Measurements from ENCODE around the gene SMDT1.

GRCh38 chr22:42059368-42059762 is 11.2 kb downstream of the NAGA start:
- PRO-cap = no peak

GRCh38 chr22:42079426-42080271 is at the start of gene SMDT1:
Gene SMDT1, plus strand, starts transcription at chr22:42079700.
- PRO-cap = bidirectional peak, plus-strand start at chr22:42079700, minus-strand start at chr22:42079592

- PRO-cap = no peak
Observed at GRCh38 chr22:42127726-42128597, 2.6 kb downstream of the CYP2D6 start.

DNA sequence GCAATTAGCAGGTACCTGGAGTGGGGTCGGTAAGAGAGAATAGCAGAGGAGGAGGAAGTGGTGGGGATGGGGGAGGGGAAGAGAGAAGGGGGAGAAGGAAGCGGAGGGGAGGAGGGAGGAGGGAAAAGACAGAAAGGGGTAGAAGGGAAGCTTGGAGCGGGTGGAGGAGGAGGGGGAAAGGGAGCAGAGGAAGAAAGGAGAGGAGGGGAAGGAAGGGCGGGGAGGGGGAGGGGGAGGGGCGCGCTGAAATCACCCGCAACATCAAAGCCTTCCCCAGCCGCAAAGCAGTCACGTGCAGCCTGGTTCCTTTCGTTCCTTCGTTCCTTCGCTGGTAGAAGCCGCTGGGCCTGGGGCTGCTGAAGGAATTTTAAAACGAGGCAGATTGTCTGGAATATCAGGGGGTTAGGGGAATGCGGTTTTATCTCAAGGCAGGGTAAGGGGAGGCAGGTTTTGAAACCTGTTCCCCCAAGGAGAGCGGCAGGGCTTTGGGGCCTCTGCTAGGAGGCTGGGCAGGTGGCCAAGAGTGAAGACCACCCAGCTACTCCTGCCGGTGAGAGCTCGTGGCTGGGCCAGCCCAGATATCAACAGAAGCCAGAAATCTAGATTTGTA is 29.4 kb upstream of the TCF20 start:
- PRO-cap = no peak

GRCh38 chr22:42315243-42315788 is 44.9 kb upstream of the TCF20 start:
- PRO-cap = no peak

DNA sequence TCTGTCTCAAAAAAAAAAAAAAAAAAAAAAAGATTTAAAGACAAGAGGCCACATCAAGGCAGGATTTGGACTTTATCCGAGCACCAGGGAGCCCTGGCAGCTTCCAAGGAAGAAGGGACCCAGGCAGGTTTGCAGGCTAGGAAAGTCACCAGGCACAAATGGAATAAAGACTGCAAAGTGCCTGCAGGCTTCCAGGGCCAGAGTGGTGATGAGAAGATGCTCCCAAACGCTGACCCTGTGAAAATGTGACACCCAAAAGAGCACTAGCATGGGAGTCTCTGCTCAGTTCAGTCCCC is 45.6 kb upstream of the TCF20 start:
- PRO-cap = no peak

DNA sequence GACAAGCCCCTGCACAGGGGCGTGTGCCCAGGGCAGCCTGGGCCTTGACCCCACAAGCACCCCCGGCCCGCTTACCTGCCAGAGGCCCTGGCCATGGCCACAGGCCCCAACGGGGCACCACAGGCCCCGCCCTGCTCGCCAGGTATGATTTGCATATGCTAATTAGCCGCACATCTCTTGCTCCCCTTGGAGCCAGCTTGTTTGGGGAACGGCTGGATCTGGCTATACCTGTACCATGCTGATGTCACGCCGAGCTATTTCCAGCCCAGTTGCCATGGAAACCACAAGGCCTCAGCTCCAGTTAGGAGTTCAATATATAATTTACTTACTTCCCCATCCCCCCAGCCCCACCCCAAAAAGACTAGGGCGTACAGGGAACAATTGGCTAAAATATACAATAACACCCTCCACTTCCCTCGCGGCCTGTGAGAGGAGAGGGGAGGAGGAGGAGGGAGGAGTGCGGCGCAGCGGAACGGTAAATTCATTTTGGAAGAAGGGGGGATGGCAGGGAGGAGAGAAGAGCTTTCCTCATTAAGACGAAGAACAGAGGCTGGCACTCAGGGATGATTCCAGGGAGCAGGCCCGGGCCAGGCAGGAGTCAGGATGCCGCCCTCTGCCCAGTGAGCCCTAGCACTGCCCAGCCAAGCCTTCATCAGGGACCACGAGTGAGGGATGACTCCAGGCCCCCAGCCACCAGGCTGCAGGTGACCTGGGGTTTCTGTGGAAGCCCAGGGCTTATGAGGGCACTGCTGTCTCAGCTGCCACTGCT is 47.7 kb upstream of the TCF20 start:
- PRO-cap = no peak

DNA sequence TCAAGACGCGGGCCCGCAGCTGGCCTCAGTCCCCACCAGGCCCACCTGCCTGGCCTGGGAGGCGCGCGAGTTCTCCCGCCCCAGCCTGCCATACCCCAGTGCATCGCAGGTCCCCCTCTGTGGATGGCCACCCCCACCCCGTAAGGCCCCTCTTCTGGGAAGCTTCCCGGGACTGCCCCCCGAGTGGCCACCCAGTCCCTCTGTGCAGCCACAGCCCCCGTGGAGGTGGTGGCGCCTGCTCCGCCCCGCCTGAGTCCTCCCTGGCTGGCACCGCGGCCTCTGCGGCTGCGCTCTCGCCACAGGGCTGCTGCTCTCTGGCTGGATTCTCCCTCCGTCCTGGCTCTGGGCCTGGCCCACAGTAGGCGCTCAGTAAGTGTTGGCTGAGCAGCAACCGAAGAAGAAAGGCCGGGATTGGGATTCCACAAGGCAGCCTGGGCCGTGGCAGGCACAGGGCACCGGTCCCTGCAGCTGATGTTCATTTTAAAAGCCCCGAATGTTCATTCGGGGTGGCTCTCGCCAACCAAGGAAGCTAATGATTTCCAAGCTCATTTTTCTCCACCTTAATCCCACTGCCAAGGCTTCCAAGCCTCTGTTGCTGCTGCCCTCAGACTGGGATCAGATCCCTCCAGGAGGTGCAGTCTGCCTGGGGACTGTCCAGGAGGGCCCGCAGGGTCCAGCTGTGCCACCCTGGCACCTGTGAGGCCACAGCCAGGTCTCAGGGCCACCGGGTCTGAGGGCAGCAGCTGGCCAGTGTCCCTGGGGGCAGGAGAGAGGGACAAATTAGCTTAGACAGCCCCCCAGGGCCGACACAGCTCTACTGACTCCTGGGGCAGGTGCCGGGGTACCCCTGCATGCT is 74.2 kb upstream of the TCF20 start:
- PRO-cap = no peak

- PRO-cap = no peak
Observed at GRCh38 chr22:42396462-42397196, 35.6 kb downstream of the NFAM1 start.

GRCh38 chr22:42434826-42435356 is 2.7 kb upstream of the NFAM1 start:
- PRO-cap = no peak

GRCh38 chr22:42437379-42438375 is 5.5 kb upstream of the NFAM1 start:
- PRO-cap = no peak

DNA sequence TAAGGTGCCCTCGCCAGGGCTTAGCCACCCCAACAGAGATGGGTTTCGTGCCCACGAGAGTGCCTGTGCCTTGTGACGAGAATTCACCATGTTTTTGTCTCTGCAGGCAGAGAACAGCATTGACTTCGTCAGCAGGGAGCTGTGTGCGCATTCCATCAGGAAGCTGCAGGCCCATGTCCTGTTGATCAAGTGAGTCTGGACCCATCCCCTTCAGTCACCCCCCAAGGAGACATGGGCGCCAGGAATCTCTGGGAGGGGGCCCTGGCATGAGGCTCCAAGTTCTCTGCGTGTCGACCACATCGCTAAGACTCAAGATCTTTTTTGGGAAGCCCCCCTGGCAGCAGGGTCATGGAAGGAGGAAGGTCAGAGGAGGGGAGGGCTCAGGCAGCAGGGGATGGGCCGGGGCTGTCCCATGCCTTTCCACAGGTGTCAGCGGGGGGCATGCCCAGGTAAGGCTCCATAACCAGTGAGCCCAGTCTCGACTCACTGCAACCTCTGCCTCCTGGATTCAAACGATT is 10.6 kb downstream of the RRP7A start:
- PRO-cap = no peak

- PRO-cap = no peak
Observed at GRCh38 chr22:42518382-42518670, 1.3 kb downstream of the RRP7A start.

- PRO-cap = no peak
Observed at GRCh38 chr22:42576686-42577336, 23.1 kb downstream of the SERHL2 start.

GRCh38 chr22:42577670-42578179 is 24.0 kb downstream of the SERHL2 start:
- PRO-cap = no peak

GRCh38 chr22:42612638-42613326 is 1.9 kb downstream of the POLDIP3 start:
- PRO-cap = no peak

DNA sequence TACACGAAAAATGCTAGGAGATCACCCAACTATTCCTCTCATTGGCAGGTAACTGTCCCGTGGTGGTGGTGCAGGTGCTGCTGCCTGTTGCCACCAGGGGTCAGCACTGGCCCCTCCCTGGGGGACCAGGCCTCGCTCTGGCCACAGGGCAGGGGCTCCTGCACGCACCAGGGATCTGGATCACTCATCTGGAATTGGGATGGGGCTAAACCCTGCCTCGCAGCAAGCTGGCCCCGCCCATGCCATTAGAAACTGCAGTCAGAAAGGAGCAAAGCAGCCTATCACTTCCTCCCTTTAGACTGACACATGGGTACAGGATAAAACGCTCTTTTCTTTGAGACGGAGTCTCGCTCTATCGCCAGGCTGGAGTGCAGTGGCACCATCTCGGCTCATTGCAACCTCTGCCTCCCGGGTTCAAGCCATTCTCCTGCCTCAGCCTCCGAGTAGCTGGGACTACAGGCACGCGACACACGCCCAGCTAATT is 7.0 kb upstream of the POLDIP3 start:
- PRO-cap = no peak

DNA sequence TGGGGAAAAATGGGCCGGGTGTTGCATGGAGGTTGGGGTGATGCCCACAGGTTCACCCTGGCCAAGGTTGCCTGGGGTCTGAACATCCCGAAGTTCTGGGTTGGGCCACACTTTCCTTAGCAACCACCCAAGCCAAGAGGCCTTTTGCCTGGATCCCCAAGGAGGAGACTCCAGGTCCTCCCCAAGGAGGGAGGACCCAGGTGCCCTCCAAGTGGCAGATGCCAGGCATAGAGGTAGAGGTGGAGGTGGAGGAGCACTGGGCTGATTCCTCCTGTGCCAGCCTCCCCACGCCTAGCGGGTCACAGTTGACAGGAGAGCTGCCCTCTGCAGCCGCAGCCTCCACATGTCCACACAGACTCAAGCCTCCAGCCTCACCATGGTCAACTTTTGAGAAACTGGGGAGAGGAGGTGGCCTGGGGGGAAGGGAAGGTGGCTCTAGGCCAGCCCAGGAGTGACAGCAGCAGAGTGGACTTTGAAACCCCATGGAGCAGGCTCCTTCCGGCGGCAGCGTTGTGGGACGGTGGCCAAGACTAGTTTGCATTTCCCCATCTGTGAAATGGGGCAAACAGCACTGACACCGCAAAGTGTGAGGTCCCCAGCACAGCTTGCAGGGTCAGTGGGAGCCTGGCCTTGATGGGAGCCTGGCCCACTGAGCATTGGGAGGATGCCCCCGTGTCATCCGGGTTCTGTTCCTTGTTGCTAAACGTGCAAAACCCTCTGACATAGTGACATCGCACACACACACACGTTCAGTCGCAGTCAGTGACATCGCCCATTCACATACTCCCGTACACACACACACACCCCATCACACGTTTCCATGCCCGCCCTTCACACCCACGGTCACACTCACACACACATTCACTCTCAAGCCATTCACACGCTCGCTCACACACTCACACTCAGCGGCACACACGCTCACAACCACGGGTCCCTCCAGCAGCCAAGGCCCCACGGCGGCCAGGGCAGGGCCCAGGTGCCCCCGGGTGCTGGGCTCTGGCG is 841 bp downstream of the CYB5R3 start:
- PRO-cap = no peak

DNA sequence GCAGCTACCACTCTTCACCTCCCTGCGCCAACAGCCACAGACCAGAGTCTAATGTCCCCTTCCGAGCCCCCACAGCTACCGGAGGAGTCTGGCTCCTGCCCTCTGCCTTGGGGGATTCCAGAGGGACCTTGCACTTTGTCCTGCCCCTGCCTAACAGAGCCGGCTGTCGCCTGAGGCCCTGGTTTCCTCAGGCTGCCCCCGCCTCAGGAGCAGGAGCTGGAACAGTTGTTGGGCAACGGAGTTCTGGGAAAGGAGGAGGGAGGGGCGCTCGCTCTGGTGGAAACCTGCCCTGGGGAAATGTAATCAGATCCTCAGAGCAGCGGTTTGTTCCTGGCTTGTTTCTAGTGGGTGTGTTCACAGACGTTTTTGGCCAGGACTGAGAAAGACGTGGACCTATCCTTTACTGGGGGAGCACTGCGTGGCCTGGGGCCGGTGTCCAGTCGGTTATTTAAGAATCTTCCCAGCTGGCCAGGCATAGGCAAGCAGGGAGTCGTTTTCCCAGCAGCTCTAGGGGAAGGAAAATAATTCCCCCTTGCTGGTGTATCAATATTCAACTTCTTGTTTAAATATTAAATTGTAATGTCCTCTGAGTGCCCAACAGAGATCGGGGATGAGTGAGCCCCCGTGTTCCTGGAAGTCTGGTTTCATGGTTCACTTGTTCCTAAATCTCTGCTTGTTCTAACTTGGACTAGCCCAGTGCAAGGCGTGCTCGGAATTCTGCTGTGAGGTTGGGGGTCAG is 32.2 kb downstream of the A4GALT start:
- PRO-cap = no peak

GRCh38 chr22:42699077-42699859 is 21.4 kb downstream of the A4GALT start:
- PRO-cap = no peak

Data from mesenteric fat pad (tissue), 1 donor.